ENCODE measurements around a stretch of chr6.

- PRO-cap: no peak
CAGE:
- cytosol, long polyA plus RNA: no peak
- long polyA plus RNA: no peak
- nucleus, long polyA plus RNA: no peak
Observed at GRCh38 chr6:138423248-138424113, 19.5 kb downstream of the HEBP2 start.

DNA sequence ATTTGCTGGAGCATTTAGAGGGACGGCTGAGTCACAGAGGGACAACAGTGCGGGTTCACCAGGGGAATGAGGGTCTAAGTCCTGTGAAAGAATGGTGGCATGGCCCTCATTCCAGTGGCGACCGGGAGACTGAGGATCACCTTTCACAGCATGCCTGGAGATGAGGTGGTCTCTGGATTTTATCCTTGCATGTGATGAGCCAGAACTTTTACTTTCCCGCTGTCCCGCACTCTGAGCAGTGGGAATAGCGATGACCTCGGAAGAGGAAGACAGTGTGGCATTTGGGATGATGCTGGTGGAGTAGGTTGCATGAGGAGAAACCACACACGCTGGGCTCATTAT lies 28.8 kb downstream of the HEBP2 start:
- PRO-cap: no peak
CAGE:
- cytosol, long polyA plus RNA: no peak
- long polyA plus RNA: no peak
- nucleus, long polyA plus RNA: no peak

- PRO-cap: unidirectional peak, plus-strand start at chr6:138692483
CAGE:
- cytosol, long polyA plus RNA: no peak
- long polyA plus RNA: no peak
- nucleus, long polyA plus RNA: no peak
Observed at GRCh38 chr6:138692082-138692727, 81.4 kb upstream of the CCDC28A start.

GRCh38 chr6:138844390-138844735 lies 48.5 kb downstream of the ECT2L start:
- PRO-cap: no peak
CAGE:
- cytosol, long polyA plus RNA: no peak
- long polyA plus RNA: no peak
- nucleus, long polyA plus RNA: no peak

GRCh38 chr6:138941188-138941746 lies 46.8 kb downstream of the REPS1 start:
- PRO-cap: no peak
CAGE:
- cytosol, long polyA plus RNA: no peak
- long polyA plus RNA: no peak
- nucleus, long polyA plus RNA: no peak

DNA sequence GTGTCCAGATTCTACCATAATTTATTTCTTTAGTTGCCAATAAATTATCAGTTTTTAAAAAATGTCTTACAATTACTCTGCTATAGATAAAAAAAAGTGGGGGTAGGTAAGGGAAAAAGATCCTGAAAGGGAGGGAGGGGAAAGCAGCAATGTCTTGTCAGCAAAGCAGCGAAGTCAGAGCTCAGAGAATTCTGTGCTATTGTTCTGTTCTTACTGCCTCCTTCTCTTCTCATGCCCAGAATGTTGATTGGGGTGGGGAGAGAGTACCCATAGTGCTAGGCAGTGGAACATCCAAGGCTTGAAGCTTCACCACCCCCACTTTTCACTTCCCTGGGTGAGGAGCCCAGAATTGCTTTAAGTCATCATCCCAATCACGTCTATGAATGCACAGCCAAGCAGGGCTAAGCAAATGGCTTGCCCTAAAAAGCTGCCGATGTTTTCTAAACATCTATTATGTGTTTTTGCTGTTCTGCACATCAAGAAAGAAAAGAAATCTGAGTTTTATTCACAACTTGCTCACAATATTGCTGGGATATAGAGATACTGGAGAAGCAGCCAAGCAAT lies 16.5 kb downstream of the REPS1 start:
- PRO-cap: no peak
CAGE:
- cytosol, long polyA plus RNA: no peak
- long polyA plus RNA: no peak
- nucleus, long polyA plus RNA: no peak

- PRO-cap: no peak
CAGE:
- cytosol, long polyA plus RNA: no peak
- long polyA plus RNA: no peak
- nucleus, long polyA plus RNA: no peak
Observed at GRCh38 chr6:139030281-139030576, 1.7 kb downstream of the ABRACL start.

- PRO-cap: no peak
CAGE:
- cytosol, long polyA plus RNA: no peak
- long polyA plus RNA: no peak
- nucleus, long polyA plus RNA: no peak
Observed at GRCh38 chr6:139125012-139125383, 9.9 kb upstream of the HECA start.

DNA sequence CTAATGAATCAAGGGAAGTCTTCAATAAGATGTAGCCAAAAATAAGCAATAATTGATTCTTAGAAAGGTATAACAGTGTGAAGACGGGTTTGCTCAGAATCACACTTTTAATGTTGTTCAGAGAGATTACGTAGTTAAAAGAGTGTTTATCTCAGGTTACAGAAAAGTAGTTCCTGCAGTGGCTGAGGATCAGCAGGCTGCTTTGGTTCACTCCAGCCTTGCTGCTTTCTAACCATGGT lies 41.0 kb downstream of the HECA start:
- PRO-cap: no peak
CAGE:
- cytosol, long polyA plus RNA: no peak
- long polyA plus RNA: no peak
- nucleus, long polyA plus RNA: no peak

DNA sequence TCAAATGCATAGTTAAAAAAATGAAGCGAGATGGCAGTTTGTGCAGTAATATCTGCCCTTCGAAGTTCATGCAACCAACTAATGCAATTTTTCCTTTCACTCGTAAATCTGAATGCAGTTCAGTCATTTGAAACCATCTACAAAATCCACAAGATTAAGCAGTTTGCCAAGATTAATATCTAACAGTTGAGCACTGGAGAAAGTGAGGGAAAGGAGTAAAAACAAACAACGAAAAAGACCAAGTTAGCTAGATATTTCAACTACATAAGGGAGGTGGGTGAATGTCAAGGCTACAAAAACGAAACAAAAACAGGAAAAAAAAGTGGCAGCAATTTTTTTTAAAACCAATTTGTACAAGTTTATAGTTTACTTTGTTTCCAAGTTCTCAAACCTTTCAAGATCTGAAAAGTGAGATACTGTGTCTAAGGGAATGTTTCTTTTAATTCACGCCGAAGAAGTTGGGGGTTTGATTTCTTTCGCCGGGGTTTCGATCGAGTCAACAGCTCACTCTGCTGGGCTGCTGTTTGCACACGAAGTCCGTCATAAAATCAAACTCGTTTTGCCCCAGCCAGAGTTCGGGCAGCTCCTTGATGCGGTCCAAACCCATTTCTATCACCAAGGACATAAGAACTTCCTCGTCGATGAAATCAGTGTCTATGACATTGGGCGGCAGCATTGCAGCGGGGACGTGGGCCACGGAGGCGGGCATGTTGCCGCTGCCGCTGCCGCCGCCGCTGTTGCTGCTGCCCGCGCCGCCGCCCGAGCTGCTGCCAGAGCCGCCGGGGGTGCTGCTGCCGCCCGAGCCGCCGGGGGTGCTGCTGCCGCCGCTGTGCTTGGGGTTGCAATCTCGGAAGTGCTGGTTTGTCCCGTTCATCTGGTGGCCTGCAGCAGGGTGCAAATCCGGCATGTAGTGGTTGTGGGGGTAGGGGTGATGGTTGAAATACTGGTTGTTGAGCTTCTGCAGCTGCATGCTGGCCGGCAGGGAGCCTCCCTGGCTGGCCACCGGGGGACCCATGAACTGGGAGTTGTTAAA lies 1.5 kb downstream of the CITED2 start:
- PRO-cap: no peak
CAGE:
- cytosol, long polyA plus RNA: no peak
- long polyA plus RNA: no peak
- nucleus, long polyA plus RNA: no peak

GRCh38 chr6:139473131-139473766 lies 98.8 kb upstream of the CITED2 start:
- PRO-cap: no peak
CAGE:
- cytosol, long polyA plus RNA: no peak
- long polyA plus RNA: no peak
- nucleus, long polyA plus RNA: no peak

DNA sequence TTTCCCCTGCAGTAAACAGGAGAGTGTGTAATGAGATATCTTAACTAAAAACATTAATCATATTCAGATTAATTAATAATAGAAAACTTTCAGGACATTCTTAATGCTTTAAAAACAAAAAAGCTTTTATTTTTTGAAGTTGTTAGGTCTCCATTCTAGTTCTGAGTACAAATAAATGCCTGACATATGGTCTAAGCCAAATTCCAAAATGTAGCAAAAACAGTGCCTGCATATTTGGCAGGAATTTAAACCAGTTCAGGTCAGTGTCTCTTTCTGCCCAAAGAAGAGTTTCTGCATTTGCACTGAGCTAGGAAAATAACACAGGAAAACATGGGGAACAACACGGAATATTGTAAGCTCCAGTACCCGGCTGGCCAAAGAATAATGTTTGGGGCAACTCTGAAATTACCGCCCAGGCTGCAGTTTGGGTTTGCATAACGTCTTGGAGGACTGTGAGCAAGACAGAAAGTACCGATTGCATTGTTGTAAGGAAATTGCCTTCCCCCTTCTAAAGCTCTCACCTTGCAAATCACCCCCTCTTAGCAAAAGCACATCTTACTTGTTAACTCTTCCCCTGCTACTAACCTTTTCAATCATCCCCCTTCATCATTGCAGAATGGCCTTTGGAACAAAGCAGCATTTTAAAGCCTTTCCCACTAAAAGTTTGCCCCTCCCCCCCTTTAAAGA lies 99.7 kb upstream of the CITED2 start:
- PRO-cap: no peak
CAGE:
- cytosol, long polyA plus RNA: no peak
- long polyA plus RNA: no peak
- nucleus, long polyA plus RNA: no peak

DNA sequence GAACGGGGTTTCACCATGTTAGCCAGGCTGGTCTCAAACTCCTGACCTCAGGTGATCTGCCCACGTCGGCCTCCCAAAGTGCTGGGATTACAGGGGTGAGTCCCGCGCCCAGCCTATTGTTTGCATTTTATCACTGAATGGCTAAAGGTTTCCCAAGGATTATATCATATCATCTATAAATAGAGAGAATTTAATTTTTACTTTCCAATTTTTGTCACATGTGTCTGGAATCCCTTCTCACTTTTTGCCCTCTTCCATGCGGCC lies 130.9 kb upstream of the CITED2 start:
- PRO-cap: no peak
CAGE:
- cytosol, long polyA plus RNA: no peak
- long polyA plus RNA: no peak
- nucleus, long polyA plus RNA: no peak

DNA sequence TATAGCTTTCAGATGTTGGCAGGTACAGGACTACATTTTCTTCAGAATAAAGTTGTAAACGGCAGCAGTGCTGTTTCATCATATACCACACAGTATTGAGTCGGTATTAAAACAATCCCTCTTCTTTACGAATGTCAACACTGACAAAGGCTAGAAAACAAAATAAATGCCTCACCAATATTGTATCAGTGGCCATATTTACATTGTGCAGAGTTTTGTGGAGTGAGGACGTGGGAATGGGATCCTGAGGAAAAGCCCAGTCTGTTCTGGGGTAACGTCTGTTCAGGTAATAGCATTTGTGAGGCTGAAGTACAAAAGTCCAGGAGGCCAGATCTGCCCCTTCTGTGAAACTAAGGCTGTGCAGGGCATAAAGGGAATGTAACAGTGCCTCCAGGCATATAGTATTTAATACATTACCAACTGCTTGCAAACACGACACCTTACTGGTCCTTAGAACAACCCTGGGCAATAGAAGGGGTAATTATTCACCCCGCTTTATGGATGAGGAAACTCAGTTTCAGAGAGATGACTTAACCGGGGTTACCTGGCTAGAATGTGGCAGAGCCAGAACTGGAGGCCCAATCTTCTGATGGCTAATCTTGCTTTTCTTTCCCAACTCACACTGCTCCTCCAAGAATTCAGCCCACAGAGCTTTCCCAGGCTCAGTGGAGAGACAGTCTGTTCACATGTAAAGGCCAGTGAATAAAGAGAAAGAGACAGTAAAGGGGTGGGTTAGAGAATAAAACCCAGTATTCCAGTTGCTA lies 280.4 kb upstream of the CITED2 start:
- PRO-cap: no peak
CAGE:
- cytosol, long polyA plus RNA: no peak
- long polyA plus RNA: no peak
- nucleus, long polyA plus RNA: no peak

- PRO-cap: no peak
CAGE:
- cytosol, long polyA plus RNA: no peak
- long polyA plus RNA: no peak
- nucleus, long polyA plus RNA: no peak
Observed at GRCh38 chr6:139882073-139882645, 507.7 kb upstream of the CITED2 start.

DNA sequence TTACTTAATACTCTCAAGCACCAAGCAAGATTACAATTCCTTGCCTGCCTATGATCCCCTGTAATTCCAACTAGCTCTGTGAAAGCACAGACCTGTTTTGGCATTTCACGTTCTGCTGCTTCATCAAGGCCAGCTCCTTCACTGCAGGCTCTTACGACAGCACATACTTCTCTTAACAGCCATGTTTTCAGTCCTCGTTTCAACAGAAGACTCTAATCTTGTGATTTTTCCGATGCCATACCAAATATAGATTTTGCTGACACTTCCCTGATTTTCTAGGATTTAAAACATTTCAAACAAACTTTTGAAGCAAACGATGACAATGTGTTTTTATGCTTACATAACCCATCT lies 616.4 kb upstream of the CITED2 start:
- PRO-cap: no peak
CAGE:
- cytosol, long polyA plus RNA: no peak
- long polyA plus RNA: no peak
- nucleus, long polyA plus RNA: no peak

GRCh38 chr6:140314622-140315039 lies 940.2 kb upstream of the CITED2 start:
- PRO-cap: no peak
CAGE:
- cytosol, long polyA plus RNA: no peak
- long polyA plus RNA: no peak
- nucleus, long polyA plus RNA: no peak

GRCh38 chr6:140343009-140343658 lies 968.7 kb upstream of the CITED2 start:
- PRO-cap: no peak
CAGE:
- cytosol, long polyA plus RNA: no peak
- long polyA plus RNA: no peak
- nucleus, long polyA plus RNA: no peak

DNA sequence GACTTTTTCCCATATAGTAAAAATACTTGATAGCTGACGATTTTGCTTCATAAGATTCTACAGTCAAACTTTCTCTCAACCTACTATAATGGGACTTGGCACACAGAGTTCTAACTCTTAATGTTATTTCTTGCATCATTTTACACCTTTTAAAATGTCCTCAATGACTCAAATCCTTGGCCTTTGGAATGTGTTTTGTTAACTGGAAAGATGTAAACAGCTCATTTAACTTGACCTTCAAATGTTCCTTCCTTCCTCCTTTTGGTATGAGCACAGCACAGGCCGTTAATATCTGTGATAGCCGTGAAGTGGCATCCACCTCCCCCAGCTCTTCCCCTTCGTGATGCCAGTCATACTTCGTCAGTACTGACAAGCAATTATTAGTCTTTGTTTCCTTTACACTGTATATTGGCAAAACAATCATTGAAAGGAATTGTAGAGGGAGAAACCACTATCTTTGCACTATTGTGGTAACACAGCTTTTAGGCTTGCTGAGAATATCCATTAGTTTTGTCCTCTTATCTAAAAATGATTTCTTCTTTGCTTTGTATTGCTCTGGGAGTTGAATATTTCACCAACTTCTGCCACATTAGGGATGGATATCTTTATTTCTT lies 972.1 kb upstream of the CITED2 start:
- PRO-cap: no peak
CAGE:
- cytosol, long polyA plus RNA: no peak
- long polyA plus RNA: no peak
- nucleus, long polyA plus RNA: no peak

DNA sequence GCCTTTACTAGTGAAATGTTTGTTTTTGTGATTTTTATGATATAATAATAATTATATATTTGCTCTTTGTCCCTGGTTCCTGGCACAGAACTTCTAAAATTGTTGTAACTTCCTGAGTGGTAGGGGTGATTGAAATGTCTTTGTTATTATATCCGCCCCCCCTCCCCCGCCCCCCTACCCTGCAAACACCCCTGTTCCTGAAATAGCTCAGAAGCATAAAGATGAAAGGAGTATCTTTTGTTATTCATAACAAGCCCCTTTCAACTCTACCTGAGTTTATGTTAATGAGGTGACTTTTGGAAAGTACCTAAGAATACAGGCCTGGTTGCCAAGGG lies 979.3 kb upstream of the GJE1 start:
- PRO-cap: no peak
CAGE:
- cytosol, long polyA plus RNA: no peak
- long polyA plus RNA: no peak
- nucleus, long polyA plus RNA: no peak

Measured in A549 (cell line).